Mammary microvascular endothelial cell (primary cell): ENCODE measurements around a stretch of chr19.

DNA sequence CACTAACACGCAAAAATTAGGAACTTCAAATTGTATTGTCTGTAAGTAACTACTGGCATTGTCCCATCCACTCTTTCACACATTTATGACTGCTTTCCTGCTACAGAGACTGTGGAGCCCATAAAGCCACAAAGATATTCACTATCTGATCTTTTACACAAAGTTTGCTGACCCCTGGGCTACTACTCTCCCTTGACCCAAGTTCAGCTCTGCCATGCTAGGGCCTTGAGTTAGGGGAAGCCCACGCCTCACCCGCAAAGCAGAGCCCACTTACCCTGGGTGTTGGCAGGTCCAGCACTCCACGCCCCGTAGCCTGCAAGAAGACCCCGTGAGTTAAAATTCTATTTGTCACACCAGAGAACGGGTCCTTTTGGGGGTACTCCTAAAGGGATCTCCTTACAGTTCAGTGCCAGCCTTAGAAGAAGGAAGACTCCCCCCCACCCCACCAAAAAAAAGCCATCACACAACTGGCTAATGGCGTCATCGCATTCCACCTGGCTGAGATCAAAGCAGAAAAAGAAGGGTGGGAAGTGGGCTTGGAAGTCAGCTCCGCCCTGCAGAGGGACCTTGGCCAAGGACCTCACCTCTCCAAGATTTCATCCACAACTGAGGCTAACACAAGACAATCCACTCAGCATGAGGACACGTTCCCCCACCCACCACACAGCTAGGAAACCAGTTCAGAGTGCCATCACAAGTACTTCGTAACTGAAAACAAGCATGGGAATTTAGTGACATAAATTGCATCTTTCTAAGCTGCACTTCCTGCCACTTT lies 2.7 kb downstream of the AKAP8 start:
- RAMPAGE, long total RNA: no peak

- RAMPAGE, long total RNA: no peak
Measured at GRCh38 chr19:15380278-15380737, 721 bp upstream of the AKAP8 start.

DNA sequence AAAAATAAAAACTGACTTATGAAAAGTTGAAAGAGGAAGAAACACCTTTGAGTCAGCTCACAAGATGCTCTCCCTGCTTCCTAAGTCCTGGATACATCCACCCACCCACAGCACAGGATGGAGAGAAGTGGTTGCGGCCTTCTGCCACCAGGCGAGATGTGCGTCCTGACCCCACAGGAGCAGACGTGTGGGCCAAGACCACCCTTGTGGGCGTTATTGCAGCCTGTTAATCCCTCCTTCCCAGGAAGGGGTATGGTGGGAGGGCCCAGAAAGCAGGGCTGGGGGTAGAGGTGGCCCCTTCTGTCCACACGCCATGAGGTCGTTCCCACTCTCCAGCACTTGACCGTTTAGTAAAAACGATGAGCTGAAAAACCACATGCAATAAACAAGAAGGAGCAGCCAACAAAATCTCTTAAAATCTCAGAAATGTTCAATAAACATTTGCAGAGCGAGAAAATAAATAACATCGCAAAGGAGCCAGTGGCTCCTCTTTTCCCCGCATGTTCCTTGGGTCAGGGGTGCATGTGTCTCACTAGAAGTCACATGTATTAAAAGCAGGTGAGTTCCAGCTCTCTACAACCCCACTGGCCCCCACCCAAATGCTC lies 2.4 kb upstream of the AKAP8L start:
- RAMPAGE, long total RNA: no peak

GRCh38 chr19:15422669-15423342 lies 4.0 kb upstream of the AKAP8L start:
- RAMPAGE, long total RNA: no peak

- RAMPAGE, long total RNA: no peak
Measured at GRCh38 chr19:15563325-15563861, 51.6 kb upstream of the CYP4F8 start.

DNA sequence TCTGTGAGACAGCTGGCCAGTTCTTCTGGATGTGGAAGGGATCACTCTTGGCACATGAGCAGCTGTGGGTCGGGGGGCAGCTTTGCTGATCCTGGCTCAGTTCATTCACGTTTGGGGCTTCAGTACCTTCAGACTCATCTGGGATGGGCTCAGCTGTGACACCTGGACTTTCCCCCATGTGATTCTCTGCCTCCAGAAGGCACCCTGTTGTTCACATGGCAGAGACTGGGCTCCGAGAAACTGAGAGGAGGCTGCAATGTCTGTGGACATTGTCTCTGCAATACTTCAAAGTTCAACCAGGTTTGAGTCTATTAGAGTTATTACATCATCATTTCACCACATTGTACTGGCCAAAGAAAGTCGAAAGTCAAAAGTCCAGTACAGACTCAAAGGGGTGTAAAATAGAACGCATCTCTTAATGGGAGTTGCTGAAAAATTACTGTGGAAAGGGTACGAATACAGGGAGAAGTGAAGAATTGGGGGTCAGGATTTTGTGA lies 8.0 kb downstream of the CYP4F12 start:
- RAMPAGE, long total RNA: no peak

- RAMPAGE, long total RNA: no peak
Measured at GRCh38 chr19:15830385-15831272, 15.2 kb upstream of the OR10H1 start.

- RAMPAGE, long total RNA: no peak
Measured at GRCh38 chr19:15835663-15836599, 20.5 kb upstream of the OR10H1 start.

GRCh38 chr19:15862404-15862683 lies 35.5 kb downstream of the CYP4F2 start:
- RAMPAGE, long total RNA: no peak

DNA sequence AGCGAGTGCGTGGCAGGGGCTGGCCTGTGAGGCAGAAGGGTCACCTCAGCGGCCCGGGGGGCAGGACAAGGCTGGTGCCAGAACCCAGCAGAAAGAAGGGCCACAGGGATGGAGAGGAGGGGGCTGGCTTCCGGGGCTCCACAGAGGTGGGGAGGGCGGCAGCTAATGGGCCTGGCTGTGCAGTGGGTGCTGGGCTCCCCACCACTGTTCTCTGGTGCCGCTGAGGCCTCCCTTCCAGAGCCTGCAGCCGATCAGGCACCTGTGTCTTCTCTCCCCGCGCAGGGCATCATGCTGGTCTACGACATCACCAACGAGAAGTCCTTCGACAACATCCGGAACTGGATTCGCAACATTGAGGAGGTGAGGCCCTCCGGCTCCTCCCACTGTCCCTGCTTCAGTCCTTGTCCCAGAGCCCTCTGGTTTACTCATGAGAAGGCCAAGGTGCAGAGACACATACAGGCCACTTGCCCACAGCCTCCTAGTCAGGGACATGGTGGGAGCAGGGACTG lies 13.6 kb downstream of the RAB8A start:
- RAMPAGE, long total RNA: no peak

DNA sequence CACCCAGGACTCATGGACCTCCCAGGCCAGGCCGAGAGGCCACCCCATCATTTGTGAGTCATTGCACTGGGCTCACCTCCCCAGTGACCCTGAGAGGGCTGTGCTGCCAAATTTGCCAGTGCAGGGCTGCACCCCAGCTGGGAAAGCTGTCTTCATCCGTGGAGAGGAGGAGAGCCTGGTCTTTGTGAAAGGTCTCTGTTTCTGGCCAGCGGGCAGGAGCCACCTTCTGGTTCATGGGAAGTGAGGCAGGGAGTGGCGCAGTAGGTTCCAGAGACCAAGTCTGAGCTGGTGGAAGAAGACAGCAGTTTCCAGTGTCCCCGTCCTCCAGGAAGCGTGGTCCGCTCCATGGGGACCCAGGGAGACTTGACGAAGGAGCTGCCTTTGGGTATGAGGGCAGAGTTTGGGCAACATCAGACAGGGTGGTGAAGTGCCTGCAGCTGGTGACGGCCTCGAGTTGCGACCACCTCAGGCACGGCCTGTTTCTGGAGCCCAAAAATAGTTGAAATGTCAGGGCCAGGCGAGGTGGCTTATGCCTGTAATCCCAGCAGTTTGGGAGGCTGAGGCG lies 14.6 kb downstream of the RAB8A start:
- RAMPAGE, long total RNA: no peak

DNA sequence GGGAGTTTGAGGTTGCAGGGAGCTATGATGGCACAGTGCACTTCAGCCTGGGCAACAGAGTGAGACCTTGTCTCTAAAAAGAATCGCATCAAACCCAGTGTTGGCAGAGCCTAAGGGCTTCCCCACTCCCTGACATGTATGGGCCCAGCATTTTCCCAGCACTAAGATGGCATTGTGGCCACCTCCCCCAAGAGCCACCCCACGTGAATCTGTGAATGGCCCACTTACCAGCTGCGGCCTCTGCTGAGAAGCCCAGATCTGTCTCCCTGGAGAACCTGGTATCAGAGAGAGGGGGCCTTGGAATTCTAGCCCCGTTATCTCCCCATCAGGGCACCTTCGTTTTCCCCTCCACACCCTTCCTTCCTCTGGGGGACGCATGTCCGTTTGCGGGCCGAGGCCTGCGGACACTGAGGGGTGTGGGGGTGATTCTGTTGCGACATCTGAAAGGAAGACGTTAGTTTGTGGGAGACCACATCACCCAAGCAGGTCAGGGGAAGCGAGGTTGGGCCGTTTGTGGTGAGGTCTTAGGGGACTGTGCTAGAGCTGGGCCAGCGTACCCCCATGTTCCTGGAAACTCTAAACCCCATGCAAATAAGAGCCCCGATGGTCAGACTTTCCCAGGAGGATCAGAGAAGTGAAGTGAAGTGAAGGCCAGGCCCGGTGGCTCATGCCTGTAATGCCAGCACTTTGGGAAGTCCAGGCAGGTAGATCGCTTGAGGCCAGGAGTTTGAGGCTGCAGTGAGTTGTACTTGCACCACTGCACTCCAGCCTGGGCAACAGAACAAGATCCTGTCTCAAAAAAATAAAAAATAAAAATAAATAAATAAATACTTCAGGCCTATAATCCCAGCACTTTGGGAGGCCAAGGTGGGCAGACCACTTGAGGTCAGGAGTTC lies 3.7 kb upstream of the HSH2D start:
- RAMPAGE, long total RNA: no peak

DNA sequence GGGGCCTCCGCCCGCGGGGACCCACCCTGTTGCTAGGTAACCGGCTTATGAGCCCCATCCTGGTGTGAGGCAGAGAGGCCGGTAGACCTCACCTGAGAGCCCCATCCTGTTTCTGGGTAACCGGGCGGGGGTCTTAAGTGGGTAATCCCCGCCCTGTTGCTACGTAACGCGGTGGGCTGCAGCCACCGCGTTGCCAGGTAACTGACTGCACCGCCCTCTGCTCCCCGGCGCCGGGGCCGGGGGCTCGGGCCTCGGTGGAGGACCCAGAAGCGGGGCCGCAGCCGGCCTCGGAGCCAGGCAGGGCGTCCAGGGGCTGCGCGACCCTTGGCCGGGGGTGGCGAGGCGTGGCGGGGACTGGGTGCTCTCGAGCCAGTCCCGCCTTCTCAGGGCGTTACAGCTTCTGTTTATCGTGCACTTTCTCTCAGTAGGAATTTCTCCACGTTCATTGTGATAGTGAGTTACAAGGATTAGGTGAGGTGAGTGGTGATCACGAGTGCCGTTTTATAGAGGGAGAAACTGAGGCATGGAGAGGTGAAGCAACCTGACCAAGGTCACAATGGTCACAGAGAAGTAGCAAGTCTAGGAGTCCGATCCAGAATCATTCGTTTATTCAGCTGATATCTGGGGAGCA lies 516 bp downstream of the AP1M1 start:
- RAMPAGE, long total RNA: no peak

DNA sequence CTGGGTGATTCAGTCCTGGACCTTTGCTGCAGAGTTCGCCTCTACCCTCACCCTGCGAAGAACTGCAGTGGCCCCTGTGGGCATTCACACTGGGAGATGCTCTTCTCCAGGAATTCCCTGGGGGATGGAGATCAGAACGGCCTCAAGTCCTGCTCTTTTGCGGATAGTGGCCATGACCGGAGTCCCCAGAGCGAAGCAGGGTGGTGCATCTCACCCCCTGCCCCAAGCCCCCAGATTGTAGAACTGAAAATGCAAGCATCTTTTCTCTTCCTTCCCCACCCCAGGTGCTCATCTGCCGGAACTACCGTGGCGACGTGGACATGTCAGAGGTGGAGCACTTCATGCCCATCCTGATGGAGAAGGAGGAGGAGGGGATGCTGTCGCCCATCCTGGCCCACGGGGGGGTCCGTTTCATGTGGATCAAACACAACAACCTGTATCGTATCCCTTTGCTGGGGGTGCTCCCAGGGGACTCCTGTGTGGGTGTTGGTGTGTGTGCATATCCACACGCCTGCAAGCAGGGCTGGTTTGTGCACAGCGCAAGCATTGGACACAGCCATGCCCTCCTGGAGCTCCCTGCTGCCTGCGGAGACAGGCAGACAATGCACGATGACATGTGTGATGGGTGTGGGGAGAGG lies 5.6 kb downstream of the AP1M1 start:
- RAMPAGE, long total RNA: no peak

DNA sequence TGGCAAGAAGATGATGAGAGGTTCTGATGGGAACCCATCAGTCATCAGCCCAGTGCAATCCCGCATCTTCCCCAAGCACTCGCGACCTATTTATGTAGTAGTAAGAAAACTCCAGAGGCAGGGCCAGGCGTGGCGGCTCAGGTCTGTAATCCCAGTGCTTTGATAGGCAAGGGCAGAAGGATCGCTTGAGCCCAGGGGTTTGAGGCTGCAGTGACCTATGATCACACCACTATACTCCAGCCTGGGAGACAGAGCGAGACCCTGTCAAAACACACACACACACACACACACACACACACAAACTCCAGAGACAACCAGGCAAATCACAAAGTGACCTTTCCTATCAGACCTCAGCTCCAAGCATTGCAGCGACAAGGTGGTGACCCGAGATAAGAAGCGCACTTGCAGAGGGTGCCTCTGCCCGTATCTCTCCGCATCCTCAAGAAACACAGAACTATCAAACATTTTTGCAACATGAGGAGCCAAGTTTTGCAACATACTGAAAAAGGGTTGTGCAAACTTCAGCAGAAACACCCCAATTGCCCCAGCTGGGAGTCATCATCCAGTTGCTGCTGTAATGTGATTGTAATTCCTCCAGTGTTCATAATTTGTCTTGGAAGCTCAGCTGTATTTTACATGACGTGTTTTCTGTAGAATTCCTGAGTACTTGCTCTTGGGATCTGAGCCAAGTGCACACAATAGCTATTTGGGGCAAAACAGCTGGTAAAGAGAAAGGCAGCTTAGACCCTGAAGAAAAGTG lies 8.7 kb upstream of the KLF2 start:
- RAMPAGE, long total RNA: no peak

- RAMPAGE, long total RNA: no peak
Measured at GRCh38 chr19:16325566-16326274, 1.1 kb downstream of the KLF2 start.

DNA sequence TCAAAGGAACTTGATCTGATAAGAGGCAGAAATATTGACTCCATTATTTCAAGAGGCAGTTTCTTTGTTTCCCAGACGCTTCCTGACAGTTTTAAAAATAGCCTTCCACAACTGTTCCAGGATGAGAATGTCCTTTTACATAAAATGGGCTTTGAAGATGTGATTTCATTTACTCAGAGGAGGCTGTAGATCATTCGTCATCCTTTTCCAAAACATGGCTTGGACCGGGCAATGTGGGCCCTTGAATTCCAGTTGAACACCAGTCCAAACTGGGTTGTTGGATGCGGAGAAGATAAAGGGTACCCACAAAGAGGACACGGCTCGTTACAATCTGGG lies 23.2 kb downstream of the KLF2 start:
- RAMPAGE, long total RNA: no peak

GRCh38 chr19:16349716-16350272 lies 25.2 kb downstream of the KLF2 start:
- RAMPAGE, long total RNA: no peak

GRCh38 chr19:16362980-16363709 lies 38.5 kb downstream of the KLF2 start:
- RAMPAGE, long total RNA: no peak

DNA sequence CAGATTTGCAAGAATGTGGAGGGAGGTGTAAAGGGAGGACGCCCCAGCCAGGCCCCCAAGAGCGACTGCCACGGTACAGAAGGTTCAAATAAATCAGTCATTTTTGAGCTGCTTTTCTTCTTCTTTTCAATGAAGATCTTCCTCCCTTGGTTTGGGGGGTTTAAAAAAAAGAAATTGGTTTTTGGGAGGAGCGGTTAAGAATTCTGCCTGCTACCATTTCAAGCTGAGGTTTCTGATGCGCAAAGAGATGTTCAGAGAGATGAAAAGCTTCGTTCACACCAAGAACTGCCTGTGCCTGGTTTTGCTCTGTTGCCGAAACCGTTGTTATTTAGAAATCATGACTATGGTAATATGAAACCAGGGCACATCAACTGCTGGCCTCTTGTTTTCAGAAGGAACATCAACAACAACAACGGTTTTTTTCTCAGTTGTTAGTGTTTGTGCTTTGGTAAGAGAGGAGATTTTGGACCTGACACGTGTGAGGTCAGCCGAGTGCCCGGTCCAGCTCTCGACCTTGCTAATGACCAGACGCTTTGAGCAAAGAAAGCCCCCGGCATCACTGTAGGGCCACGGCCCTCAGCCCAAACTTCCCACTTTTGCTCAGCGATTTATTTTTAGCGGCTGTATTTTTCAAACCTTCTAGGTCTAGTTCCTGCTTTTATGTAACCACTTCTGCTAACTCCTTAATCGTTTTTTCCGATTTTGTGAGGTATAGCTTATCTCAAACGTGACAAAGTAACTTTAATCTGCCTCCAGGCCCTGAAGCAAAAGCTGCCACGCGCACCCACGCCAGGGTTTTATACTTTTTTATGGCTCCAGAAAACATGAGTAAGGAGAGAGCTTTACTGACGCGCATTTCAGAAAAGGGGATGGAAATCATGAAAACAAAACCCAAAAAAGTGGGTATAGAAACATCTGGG lies 41.9 kb downstream of the KLF2 start:
- RAMPAGE, long total RNA: no peak